Jurkat, Clone E6-1 (cell line): ENCODE measurements around a stretch of chr11.

- RRBS, result no CpG with 5 or more reads among the region's 1 CpG
These were observed 2.1 kb downstream of the ENDOD1 start for GRCh38 chr11:95091661-95092302.

GRCh38 chr11:95092696-95093547 lies 3.3 kb downstream of the ENDOD1 start:
- RRBS, result no CpG with 5 or more reads among the region's 3 CpGs

DNA sequence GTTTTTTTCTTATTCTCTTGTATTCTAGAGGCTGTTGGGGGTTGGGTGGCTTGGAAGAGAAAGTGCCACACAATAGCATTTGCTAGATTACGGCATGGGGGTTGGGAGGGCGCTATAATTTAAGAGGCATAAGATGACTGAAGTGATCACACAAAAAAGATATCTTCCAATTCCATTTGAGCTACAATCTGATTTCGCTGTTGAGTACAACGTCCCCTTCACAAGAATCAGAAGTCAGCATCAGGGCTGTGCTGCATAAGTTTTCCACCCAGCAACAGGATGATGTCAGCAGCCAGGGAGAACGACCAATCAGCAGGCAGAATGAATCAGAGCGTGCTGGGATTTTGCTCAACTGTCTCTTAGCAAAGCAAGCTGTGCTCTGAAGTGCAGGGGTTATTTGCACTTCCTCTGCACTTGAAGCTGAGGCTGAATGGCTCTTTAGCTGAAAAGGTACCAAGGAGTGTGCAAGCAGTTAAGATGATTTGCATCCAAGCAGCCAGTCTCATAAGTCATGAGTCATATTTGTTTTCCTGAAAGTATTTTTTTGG lies 23.2 kb upstream of the SESN3 start:
- RRBS, result no CpG with 5 or more reads among the region's 6 CpGs

GRCh38 chr11:95335730-95336564 lies 104.9 kb upstream of the SESN3 start:
- RRBS, result no CpG with 5 or more reads among the region's 6 CpGs

DNA sequence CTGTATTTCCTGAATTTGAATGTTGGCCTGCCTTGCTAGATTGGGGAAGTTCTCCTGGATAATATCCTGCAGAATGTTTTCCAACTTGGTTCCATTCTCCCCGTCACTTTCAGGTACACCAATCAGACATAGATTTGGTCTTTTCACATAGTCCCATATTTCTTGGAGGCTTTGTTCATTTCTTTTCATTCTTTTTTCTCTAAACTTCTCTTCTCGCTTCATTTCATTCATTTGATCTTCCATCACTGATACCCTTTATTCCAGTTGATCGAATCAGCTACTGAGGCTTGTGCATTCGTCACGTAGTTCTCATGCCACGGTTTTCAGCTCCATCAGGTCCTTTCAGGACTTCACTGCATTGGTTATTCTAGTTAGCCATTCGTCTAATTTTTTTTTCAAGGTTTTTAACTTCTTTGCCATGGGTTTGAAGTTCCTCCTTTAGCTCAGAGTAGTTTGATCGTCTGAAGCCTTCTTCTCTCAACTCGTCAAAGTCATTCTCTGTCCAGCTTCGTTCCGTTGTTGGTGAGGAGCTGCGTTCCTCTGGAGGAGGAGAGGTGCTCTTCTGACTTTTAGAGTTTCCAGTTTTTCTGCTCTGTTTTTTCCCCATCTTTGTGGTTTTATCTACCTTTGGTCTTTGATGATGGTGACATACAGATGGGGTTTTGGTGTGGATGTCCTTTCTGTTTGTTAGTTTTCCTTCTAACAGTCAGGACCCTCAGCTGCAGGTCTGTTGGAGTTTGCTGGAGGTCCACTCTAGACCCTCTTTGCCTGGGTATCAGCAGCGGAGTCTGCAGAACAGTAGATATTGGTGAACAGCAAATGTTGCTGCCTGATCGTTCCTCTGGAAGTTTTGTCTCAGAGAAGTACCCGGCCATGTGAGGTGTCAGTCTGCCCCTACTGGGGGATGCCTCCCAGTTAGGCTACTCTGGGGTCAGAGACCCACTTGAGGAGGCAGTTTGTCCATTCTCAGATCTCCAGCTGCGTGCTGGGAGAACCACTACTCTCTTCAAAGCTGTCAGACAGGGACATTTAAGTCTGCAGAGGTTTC lies 48.5 kb downstream of the MTMR2 start:
- RRBS, result no CpG with 5 or more reads among the region's 16 CpGs

GRCh38 chr11:96016068-96016305 lies 92.1 kb upstream of the MTMR2 start:
- RRBS, result no CpG with 5 or more reads among the region's 2 CpGs

- RRBS, result no CpG with 5 or more reads among the region's 2 CpGs
These were observed 133.9 kb upstream of the MTMR2 start for GRCh38 chr11:96057779-96058284.

DNA sequence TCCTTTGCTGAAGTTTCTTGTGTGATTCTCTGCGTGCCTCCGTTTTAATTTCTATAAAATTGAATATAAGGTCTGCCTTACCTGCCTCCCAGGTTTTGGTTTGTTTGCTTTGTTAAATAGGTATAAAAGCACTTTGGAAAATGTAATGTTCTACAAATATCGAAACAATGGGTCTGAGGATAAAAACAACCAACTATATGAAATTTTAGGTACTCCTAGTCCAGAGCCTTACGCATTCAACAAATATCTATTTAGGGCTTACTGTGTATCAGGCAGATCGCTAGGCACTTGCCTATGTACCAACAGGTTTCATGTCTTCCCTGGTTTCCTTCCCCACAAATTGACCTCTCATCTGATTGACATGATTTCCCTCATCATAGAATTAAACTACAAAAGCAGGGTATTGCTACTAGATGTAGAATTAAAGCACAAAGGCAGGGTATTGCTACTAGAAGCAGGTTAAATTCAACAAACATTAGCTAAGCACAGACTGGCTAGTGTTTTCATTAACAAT lies 160.8 kb downstream of the MAML2 start:
- RRBS, result no CpG with 5 or more reads among the region's 5 CpGs

- RRBS, result no CpG with 5 or more reads among the region's 1 CpG
These were observed 134.7 kb downstream of the MAML2 start for GRCh38 chr11:96208151-96208769.

- RRBS, result no CpG with 5 or more reads among the region's 2 CpGs
These were observed 131.6 kb downstream of the MAML2 start for GRCh38 chr11:96211377-96211882.

- RRBS, result no CpG with 5 or more reads among the region's 3 CpGs
These were observed 122.8 kb downstream of the MAML2 start for GRCh38 chr11:96220058-96220788.

DNA sequence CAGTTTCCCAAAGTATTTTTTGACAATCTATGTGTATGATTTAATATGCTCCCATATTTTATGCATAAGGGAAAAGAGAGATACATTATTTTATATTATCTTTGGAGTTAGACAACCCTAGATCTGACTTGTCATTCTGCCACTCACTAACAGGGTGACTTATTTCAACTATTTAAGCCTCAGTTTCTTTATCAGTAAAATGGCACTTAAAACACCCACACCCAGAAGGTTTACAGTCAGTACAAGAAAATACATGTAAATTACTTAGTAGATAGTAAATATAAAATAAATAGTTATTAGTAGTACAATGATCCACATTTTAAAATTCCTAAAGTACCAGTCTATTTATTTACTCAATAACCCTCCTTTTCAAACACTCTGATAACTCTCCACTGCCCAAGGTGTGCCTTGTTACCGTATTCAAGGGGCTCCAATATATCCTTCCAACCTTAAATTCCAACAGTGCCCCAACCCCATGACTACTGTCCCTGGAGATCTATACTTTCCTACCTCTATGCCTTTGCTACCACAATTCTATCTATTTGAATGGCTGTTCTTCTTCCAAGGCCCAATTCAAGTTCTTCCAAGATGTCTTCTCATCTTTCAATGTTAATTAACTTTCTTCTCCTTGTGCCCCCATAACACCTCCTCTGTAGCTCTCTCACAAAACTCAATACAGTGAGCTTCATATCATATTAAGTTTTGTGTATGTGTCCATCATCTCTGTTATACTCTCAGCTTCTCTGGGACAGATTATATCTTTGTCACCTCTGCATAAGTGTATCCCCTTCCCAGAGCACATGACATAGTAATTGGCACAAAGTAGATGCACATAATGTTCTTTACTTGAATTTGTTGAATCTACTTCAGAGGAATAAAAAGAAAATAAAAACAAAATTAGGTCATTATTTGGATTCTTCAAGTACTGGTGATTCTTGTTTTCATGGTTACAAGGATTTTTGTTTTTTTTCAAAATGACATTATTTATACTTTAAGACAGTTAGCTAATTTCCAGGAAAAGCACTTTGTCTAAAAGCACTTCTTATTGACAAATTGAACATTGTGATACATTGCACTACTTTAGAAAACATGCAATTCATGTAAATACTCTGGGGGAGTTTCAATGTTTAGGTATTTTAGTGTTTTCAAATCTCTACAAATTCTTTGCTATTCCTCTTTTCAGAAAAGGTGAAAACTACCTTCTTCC lies 118.7 kb downstream of the MAML2 start:
- RRBS, result no CpG with 5 or more reads among the region's 1 CpG

DNA sequence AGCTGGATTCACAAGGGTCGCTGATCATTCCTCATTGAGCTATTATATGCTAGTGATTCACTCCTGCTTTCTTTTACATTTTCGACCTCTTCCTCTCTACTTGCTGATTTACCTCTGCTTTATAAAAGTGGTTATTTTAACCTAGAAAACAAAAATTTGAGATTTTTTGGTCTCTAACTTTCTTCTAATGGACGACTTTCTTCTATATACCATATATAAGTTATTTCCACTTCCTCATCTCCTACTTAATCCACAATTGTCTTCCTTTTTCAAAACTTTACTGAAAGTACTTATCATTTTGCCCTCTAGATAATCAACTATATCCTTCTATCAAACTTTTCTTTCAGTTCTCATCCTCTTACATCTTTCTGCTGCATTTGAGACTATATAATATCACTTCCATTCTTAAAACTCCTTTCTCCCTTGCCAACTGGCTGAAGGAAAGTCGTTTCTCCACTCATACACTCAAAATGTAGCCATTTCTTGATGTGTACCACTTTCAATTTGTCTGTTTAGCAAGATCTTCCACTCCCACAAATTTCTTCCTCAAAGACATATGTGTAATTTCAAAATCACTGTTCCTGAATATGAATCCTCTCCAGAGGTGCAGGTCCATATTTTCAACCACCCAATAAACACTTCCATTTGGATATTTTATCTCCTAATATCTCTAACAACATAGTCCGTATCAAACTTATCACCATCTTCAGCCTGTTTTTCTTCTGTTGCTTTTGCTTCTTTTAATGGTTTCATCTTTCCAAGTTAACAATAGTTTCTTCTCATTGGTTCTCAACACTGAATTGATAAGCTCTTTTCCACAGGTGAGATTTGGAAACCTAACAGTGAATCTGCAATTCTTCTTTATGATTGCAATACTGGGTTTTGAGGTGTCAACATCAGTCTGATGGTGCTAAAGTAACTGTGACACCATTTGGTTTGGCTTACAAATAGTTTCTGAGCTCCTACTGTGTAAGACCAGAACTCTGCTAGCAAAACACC lies 59.0 kb downstream of the MAML2 start:
- RRBS, result no CpG with 5 or more reads among the region's 5 CpGs

GRCh38 chr11:96302392-96302930 lies 40.5 kb downstream of the MAML2 start:
- RRBS, result no CpG with 5 or more reads among the region's 3 CpGs

- RRBS, result 85% methylated on average over 4 of the region's 28 CpGs
These were observed 1.6 kb downstream of the MAML2 start for GRCh38 chr11:96341032-96342084.

DNA sequence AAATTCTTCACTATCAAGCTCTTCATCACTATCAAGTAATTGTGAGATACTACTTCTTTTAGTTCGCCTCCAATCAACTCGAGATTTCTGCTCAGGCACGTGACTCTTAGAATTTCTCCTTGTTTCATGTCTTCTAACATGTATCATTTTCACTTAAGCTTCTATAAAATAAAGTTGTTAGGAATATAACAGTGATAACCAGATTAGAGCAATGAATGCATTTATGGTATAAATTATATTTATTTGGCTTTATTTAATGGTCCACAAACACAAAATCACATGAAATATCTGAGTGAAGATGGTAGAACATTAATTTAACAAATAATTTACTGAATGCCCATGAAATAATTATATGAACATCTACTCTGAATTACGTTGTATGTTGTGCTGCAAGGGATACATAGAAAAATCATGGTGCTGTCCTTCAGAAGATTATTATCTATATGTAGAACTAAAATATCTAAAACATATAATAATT lies 5.1 kb downstream of the CCDC82 start:
- RRBS, result no CpG with 5 or more reads among the region's 4 CpGs

GRCh38 chr11:99069926-99070305 lies 49.2 kb downstream of the CNTN5 start:
- RRBS, result no CpG with 5 or more reads among the region's 8 CpGs

DNA sequence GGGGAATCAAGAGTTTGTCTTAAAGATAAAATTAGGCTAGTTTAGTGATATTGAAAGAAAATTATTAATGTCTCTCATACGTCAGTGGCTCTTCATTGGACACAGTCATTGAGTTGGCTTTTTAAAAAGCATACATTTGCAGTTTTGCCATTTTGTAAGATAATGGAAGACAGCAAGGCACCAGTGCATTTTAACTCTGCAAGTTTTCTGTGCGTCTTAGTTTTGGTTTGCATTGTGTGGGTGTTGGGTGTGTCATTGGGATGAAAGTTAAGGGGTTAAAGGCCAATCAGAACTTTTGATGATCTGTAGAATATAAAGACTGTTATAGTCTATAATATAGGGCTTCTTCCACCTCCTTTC lies 1.1 kb downstream of the ARHGAP42 start:
- RRBS, result no CpG with 5 or more reads among the region's 2 CpGs

GRCh38 chr11:100876623-100877294 lies 189.7 kb downstream of the ARHGAP42 start:
- RRBS, result no CpG with 5 or more reads among the region's 2 CpGs